Fallopian tube (tissue), 1 donor: ENCODE measurements around the gene ITIH1.

- PRO-cap = bidirectional peak, plus-strand start at chr3:52280323, minus-strand start at chr3:52280110
Observed at GRCh38 chr3:52279706-52280537, 1.5 kb upstream of the WDR82 start.

GRCh38 chr3:52305455-52306547 is 10.3 kb upstream of the DNAH1 start:
- PRO-cap = no peak

DNA sequence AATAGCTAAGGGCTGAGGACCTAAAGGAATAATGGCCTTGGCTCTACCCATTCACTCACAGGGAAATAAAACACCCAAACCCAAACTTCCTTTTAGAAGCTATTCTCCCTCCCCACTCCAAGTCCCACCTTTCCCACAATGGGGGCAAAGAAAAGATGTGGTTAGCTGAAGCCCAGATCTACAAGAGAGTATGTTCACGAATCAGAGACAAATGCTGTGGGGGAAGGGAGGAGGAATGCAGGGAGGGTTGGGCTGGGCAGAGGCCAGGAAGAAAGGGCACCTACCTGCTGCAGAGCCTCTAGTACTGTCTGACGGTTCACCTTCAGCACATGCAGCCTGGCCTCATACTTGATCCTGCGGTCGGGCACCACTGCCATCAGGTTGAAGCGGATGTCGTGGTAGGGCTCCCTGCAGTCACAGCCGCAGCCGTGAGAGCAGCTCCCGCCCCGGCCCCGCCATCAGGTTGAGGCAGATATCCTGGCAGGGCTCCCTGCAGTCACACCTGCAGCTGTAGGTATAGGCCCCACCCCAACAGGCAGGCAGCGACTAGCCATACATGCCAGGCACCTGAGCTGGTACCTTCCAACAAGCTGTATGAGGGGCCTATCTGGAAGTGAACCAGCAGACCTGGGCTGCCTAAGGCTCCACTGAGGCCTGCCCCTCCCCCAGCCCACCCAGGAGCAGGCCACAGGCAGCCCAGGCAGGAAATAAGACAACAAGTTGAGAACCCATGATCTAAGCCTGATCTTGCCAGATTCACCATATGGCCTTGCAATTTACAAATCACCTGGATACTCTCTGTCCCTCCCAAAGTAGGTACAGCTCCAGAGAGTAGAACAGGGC is 3.6 kb downstream of the BAP1 start:
- PRO-cap = no peak

- PRO-cap = bidirectional peak, plus-strand start at chr3:52456394, minus-strand start at chr3:52456294; bidirectional peak, plus-strand start at chr3:52456716, minus-strand start at chr3:52456584
Observed at GRCh38 chr3:52456055-52457072, 960 bp downstream of the NISCH start.

GRCh38 chr3:52502437-52503083 is 7.4 kb downstream of the STAB1 start:
- PRO-cap = no peak

GRCh38 chr3:52550417-52550870 is 14.0 kb downstream of the UQCC5 start:
- PRO-cap = no peak

DNA sequence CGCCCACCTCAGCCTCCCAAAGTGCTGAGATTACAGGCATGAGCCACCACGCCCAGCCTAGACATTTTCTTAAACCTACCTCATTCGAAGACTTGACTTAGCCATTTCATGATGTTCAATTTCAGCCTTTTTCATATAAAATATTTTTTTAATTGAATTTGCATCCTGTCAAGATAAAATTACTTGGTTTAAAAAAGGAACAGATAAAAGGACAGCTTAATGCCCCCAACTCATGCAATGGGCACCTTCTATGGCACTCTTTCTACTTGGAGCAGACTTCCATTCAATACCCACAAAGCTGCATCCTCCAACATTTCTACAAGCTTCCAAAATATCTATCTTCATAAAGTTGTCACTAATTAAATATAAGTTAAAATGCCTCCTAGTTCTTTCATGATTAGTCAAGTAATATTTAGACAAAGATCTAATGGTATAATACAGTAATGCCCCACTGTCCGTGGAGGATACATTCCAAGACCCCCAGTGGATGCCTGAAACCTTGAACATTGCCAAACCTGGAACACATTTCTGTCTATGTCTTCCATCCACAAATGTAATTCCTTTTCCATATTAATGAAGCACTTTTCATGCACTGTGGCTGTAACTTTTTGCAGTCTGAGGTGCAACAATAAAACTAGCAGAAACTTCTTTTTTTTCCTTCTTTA is 41.1 kb upstream of the GNL3 start:
- PRO-cap = no peak

GRCh38 chr3:52691164-52692257 is 5.7 kb downstream of the GNL3 start:
- PRO-cap = no peak

GRCh38 chr3:52695912-52696351 is 9.7 kb downstream of the GLT8D1 start:
- PRO-cap = no peak

GRCh38 chr3:52707253-52708308 is 1.7 kb downstream of the SPCS1 start:
- PRO-cap = no peak

- PRO-cap = no peak
Observed at GRCh38 chr3:52777140-52777742, at the start of gene ITIH1. Gene ITIH1, plus strand, starts transcription at chr3:52777599.

GRCh38 chr3:52819451-52820237 is 10.8 kb downstream of the ITIH4 start:
- PRO-cap = no peak

DNA sequence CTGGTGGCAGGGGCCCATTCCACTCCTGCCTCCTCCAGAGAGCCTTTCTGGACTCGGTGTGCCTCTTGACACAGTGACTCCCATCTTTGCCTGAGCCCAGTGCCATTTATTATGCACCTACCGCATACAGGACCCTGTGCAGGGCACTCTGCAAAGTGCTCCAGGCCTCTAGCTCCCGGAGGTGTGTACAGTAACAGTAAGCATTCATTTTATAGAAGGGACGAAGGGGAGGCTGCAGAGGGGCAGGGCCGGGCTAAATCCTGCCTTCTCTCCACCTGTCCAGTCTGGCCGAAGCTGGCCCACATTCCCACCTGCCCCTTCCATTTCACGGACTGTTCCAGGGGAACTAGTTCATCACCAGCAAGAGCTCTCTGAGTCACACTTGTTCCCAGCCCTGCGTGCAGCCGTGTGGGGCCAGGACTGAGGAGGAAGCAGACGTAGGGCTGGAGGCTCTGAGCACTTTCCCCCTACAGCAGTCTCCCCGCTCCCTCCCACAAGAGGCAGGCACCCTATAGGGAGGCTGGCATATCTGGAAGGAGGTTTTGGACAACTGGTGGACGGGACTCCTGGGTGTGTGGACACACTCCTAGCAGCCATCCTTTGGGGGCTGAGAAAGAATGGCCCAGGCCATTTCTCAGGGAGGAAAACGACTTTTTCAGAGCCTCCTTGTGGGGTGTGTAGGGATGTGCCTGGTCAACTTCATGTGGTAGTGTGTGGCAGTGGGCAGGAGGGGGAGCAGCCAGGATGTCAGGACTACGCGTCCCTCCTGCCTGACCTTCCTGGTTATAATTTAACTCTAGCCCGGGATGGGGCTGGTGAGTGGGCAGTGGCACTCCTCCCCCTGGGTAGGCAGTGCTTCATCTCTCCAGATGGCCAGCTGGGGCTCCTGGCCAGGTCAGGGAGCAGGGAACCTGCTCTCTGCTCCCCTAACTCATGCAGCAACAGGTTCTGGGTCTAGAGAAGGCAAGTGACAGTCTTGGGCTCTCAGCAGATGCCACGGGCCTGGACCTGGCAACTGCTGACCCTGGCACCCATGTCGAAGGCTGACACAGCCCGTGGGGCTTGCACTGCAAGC is 2.9 kb downstream of the ITIH4 start:
- PRO-cap = no peak

GRCh38 chr3:52841510-52842196 is 6.8 kb upstream of the MUSTN1 start:
- PRO-cap = no peak

- PRO-cap = no peak
Observed at GRCh38 chr3:53045753-53045892, 250 bp downstream of the SFMBT1 start.

DNA sequence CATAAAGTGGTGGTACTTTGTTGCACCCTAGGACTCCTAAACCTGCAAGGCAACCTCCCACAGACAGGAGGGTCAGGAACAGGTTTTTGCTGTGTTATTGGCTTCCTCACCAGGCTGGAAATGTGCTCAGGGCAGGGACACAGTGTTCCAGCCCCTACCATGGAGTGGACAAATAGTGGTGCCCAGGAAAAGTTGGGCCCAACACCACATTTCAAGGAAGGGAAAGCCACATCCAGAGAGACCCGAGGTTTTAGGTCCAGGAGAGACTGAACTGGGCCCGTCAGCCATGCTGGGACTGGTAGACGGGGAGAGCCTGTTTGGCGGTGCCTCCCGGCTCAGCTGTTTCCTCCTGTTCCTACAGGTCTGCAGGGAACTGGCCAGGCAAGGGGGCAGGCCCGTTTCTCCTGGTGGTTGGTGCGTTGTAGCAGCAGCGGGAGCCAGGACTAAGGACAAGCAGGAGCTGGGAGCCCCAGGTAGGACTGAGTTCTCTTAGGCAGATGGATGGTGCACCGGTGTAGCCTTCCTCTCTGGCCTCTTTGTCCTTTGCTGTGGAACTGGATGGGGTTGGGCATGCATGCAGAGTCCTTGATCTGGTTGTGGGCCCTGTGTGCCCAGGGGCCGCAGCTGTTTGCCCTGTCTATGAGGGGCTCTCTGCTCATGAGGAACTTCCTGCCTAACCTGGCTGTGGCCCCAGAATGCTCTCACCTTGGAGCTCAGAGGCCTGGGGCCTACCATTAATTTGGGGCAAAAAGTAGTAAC is 3.9 kb downstream of the PRKCD start:
- PRO-cap = no peak

DNA sequence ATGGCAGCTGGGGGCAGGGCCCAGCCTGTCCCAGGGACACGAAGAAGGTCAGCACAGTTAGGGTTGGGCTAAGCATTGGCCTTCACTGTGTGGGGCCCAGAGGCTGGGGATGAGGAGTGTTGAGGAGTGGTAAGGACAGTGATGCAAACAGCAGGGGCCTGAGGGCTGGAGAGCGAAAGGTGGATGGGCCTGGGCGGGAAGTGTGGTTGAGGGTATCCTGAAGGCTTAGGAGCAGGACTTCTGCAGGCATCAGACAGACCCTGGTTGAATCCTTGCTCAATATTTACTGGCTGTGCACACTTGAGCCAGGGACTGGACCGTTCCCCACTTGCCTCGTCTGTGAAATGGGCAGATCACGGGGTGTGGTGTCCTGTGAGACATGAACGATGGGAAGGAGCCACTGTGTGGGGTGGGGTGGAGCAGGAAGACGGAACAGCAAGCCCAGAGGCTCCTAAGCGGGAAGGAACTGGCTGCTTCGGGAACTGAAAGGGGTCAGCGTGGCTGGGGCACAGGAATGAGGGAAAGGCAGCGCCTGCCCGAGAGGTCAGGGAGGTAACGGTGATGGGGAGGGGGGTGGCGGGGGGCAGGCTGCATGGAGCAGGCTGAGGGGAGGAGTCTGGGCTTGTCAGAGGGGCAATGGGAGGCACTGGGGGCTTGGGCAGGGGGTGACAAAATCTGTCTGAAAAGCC is 7.4 kb downstream of the PRKCD start:
- PRO-cap = no peak

DNA sequence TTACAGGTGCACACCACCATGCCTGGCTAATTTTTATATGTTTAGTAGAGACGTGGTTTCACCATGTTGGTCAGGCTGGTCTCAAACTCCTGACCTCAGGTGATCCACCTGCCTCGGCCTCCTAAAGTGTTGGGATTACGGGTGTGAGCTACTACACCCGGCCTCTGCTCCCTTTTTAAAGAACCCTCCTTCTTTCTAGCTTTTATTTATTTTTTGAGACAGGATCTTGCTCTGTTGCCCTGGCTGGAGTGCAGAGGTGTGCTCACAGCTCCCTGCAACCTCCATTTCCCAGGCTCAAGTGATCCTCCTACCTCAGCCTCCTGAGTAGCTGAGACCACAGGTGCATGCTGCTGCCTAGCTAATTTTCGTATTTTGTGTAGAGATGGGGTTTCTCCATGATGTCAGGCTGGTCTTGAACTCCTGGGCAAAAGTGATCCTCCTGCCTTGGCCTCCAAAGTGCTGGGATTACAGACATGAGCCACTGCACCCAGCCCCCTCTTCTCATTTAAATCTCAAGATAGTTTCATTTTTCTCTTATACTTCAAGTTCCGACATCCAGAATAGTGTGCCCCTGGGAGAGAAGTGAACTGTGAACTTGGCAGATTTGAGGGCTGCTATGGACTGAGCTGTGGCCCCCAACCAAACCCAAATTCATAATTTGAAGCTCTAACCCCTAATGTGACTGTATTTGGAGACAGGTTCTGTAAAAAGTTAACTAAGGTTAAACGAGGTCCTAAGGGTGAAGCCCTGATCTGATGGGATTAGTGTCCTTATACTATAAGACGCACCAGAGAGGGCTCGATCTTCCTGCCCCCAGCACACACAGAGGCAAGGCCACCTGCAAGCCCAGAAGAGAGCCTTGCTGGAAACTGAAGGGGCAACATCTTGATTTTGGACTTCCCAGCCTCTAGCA is 34.3 kb downstream of the TKT start:
- PRO-cap = no peak

DNA sequence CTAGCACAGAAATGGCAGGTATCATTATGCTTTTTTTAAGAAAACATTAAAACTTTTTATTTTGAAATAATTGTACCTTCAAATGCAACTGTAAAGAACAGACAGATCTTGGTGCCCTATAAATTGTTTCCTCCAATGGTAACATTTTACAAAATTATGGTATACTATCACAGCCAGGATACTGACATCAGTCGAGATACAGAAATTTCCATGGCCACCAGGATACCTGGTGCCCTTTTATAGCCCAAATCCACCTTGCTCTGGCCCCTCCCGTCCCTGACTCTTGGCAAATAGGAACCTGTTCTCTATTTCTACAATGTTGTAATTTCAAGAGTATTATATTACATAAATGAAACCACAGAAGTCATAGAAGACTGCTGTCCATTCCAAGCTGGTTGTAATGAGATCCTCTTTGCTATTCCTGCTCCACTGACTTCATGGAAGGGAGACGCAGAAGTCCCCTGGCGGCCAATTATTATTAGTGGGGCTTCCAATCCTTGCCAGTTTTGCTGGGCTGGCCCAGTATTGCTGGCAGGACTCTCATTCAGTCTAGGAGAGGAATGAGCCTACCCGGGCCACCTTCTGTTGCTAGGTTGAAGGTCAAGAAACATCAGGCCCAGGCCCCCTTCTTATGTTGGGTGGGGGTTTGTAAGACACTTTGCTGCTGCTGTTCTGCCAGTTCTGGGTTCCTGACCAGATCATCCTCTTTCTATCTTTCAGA is 26.7 kb downstream of the DCP1A start:
- PRO-cap = no peak

GRCh38 chr3:53371191-53371464 is 23.8 kb upstream of the DCP1A start:
- PRO-cap = no peak